AG04449 (cell line): ENCODE data around the genes EDC3, LMAN1L and MPI.

GRCh38 chr15:74588317-74588957 lies 27.2 kb upstream of the CLK3 start:
- RRBS = no CpG with 5 or more reads among the region's 11 CpGs

GRCh38 chr15:74597933-74599198 lies 17.3 kb upstream of the CLK3 start:
- RRBS = 11% methylated on average over 12 of the region's 44 CpGs

DNA sequence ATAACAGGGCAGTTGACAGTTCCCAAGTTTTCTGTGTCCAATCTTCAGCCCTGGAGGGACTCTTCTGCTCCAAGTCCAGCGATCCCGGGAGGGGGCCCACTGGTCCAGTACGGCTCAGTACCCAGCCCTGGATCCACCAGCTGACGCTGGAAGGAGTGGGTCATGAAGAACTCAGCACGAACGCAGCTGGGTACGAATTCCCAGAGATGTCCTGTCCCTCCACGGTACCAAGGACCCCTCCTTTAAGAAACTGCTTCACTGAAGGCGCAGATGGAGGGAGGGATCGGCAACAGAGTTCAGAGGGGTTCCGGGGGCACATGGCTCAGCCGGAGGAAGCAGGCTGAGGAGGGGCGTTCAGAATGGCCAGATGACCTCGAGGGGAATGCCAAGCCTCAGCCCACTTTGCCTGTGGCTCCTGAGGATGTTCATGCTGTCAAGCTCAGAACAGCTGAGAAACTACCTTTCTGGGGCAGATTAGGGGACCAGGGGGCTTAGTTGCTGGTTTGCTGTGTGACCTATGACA lies 16.4 kb upstream of the CLK3 start:
- RRBS = no CpG with 5 or more reads among the region's 14 CpGs

DNA sequence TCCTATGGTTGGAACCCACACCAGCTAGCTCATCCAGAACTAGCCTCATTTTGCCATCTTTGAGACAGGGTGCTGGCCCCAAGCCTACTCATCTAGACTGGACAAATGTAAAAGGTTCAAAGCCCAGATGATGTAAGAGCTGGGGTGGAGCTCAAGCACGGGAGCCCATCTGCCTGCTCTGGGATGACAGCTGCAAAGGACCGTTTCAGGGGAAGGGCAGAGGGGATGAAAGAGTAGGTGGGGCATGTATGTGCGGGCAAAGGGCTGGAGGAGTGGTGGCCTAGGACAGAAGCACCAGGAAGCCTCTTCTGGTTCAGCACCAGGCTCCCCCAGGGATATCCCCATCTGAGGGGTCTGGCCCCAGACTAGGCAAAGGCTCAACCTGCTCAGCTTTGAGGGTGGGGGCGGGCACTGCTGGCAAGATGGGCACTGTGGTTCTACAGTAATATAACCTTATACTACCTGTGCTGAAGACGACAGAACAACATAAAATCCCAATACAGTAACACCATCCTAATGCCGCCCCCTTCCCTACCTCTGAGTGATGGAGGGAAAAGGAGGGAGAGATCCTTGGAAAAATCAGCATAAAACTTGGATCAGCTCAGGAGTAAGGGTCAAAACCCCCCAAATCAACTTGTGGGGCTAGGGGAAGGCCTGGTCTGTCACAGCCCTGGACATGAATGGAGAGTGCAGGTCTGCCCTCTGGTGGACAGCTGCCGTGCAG lies 16.0 kb downstream of the CLK3 start:
- RRBS = no CpG with 5 or more reads among the region's 7 CpGs

- RRBS = no CpG with 5 or more reads among the region's 13 CpGs
These were observed 24.5 kb downstream of the EDC3 start for GRCh38 chr15:74670935-74672018.

DNA sequence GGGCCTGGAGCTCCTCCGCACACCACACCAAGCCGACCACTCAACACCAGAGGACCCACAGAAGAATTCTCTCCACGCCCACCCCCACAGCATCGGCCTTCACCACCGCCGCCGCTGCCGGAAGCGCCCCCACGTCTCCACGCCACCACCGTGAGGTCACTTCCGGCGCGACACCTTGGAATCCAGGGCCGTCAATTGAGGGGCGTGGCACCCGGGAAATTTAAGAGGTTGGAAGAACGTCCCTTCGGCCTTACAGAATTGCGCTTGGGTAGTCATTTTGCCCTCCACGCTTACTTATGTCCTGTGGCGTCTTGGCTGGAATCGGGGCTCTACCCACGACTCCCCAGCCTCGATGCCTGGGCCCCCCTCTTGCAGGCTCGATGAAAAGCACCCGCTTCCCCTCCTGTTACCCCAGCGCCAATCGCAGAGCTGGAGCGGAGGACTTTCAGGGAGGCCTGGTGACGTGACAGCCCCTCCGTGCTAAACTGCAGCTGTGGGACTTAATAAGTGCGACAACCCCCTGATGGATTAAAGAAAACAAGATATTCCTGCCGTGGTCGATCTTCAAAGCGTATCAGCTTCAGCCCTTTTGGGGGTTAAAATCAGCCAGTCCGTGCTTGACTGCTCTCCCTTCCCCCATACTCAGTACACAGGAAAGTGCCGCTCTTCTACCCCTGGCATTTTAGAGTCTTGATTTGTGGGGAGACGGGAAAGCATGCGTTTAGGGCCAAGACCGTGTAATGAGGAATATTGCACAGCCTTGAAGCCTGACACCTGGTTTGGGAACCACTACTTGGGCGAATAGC lies at the start of gene EDC3:
TSS of gene EDC3 (minus strand) at position 133 of the 806 bp plus-strand sequence.
- RRBS = 2% methylated on average over 11 of the region's 43 CpGs

DNA sequence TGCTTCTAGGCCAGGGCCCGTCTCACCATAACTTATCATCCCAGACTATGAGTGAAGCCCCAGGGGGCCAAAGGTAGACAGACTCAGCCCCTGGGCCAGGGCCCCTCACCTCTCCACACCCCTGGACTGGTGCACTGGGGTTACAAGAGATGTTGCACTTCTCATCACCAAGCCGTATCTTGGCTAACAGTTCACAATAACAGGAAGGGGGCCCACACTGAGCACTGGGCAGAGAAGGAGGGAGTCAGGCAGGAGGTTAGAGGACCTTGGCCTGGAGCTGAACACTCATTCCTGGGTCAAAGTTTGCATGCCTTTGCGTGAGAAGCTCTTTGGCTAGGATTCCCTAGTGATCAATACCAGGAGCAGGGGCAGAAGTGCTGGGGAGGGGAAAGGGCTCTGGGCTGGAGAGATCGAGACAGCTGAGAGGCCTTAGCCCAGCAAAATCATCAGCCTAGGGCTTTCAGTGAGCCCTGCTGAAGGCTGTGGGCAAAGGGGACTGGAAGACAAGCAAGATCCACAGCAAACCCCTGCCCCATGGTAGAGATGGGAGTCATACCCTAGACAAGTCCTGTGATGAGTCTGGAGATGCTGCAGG lies 5.6 kb upstream of the CYP1A1 start:
- RRBS = no CpG with 5 or more reads among the region's 4 CpGs

- RRBS = 6% methylated on average over 1 of the region's 6 CpGs
These were observed 1.9 kb downstream of the CSK start for GRCh38 chr15:74783749-74784230.

DNA sequence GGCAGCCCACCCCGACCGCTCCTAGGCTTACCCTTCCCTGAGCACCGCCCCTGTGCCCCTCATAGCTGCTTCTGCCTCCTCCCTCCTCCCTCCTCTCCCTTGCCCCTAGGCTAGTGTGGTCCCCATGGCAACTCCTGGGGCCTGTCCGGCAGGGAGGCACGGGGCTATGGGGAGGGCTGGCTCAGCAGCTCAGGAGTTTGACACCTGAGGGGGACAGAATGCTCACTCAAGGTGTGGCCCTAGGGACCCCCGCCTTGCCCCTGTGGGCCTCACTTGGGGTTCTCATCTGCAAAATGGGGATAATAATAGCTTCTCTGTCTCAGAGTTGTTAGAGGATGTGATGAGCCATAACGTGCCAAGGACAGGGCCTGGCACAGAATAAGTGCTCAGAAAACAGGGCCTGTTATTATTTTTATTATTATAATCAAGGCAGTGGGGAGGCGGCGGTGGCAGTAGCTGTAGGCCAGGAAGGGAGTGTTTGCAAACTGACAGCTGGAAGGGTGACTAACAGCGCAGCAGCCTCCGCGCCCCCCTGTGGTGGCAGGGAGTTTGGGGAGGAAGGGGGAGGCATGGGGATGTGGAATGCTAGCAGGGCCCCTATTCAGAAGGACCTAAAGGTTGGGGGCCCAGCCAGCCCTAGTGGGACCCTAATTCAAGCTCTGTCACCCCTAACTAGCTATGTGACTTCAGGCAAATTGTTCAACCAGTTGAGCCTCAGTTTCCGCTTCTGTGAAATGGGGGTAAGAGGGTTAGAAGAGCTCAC lies 11.6 kb downstream of the CSK start:
- RRBS = no CpG with 5 or more reads among the region's 13 CpGs

DNA sequence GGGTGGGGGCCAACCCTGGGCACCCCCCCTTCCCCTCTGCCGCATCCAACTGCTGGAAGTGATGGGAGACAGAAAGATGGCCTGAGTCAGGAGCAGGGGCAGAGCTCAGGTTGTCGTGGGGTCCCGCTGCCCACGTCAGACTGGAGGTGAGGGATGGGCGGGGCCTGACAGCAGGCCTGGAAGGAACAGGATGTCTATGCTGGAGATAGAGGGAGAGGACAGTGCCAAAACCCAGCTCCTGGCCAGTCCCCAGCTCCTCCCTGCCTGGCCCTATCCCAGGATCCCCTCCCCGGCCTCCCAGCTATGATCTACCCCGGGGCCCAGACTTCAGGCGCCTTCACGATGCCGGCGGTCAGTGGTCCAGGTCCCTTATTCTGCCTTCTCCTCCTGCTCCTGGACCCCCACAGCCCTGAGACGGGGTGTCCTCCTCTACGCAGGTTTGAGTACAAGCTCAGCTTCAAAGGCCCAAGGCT lies at the start of gene LMAN1L:
TSS of gene LMAN1L (plus strand) at position 323 of the 473 bp plus-strand sequence.
- RRBS = no CpG with 5 or more reads among the region's 13 CpGs

- RRBS = no CpG with 5 or more reads among the region's 9 CpGs
These were observed 1.0 kb downstream of the ULK3 start for GRCh38 chr15:74841965-74842264.

DNA sequence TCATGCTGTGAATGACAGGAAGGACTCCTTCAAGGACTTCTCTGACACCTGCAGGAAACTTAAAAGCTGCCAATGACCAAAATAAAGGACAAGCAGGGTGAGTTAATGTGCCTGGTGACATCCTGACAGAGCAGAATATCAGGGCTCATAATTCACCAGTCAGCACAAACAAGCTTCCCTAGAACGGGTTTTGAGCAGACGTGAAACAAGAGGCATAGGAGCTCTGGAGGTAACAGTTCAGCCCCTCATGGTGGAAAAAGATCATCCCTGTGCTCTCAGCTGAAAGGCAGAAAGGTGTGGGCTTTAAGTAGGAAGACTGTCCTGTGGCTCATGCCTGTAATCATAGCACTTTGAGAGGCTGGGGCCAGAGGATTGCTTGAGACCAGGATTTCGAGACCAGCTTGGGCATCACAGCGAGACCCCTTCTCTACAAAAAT lies 2.3 kb downstream of the SCAMP2 start:
- RRBS = no CpG with 5 or more reads among the region's 4 CpGs

GRCh38 chr15:74889694-74891041 lies at the start of gene MPI:
TSS of gene MPI (plus strand) at chr15:74890042.
- RRBS = 3% methylated on average over 20 of the region's 51 CpGs

- RRBS = 1% methylated on average over 7 of the region's 48 CpGs
These were observed 431 bp downstream of the FAM219B start for GRCh38 chr15:74906110-74906730.

DNA sequence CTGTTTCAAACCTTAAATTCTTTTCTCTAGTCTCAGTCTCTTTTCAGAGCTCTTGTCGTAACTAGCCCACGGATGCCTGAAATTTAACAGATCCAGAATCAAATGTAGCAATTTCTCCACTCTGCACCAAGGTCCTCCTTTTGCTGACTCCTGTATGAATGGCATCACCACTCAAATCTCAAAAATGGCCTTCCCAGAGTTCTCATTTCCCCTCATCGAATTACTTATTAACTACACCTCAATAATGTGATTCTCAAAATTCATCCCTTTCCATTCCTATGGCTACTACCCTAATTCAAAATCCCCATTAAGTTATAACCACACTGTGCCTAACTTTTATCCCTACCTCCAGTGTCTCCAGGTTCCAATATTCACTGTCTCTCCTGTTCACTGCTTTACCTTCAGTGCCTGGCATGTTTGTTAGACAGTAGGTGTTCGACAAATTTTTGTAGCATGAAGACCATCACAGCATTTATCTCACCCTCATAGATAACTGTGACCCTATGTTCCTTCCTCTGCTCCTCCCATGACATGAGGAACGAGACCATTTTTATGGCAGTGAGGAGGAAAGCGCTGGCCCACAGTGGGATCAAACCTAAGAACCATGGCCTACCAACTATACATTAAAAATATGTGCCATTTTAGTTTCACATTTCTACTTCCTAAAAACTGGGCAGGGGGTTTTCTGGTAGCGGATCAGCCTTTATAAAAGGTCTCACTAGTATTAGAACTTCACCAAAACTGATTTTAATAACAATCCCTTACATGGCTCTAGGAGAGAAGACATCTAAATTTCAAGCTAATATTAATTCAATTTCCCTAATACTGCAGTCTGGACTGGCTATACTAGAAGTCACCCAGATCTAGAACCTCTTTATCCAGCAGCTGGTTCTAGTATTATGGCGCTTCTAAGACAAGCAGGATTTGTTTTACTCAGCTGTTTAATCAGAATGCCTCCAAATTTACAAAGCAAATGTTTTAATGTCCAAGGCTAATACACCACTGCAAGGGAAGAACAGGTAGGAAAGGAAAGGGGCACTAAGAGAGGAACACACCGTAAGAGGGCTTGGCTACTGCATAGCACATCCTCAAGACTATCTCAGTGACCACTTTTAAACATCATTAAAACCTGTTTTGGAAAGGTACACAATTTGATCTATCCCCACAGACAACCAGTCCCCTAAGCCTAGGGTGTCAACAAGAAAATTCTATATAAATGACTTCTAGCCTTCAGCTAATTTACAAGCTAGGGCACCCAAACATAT lies 12.6 kb upstream of the FAM219B start:
- RRBS = no CpG with 5 or more reads among the region's 9 CpGs

DNA sequence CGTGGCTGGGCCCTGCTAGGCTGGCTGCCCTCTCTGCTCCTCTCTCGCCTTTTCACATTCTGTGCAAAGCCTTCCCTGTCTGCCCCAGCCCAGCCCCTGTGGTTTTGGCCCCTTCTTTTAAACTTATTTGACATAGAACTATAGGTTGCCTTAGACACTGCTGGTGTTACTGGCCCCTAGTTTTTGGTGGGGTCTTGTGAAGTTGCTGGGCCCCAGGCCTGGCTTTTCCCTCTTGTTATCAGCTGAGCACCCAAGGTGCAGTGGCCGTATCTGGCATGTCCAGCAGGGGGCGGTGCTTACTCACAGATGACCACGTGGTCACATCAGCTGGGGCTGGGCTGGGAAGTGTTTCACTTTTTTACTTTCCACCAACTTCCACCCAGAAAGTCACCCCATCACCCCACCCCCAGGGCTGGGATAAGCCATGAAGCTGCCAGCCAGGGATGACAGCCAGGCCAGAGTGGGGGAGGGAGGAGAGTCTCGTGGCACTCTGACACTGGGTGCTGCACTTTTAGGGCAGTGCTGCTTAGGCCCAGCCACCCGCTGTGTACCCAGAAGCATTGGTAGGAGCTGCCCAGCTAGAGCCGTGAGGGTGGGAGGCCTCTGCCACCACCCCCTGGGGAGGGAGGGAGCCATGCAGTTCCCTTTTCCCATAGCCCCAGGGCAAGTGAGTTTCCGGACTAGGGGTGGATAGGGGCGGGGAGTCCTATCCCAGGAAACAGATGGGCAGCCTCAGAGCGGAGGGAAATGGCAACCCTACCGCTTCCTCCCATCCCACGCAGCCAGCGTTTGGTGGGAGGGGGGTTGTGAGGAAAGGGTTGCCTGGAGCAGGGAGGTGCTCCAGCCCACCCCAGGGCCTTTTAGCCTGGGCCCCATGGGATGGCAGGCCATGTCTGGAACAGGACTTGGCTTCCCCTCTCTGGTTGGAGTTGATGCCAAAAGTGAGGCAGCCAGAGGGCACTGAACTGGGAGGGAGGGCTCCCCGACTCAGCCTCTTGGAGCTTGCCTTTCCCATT lies 6.1 kb downstream of the PPCDC start:
- RRBS = no CpG with 5 or more reads among the region's 15 CpGs

GRCh38 chr15:75043505-75044483 lies 20.4 kb downstream of the PPCDC start:
- RRBS = 42% methylated on average over 5 of the region's 25 CpGs

GRCh38 chr15:75067160-75067476 lies 43.7 kb downstream of the PPCDC start:
- RRBS = no CpG with 5 or more reads among the region's 3 CpGs

- RRBS = no CpG with 5 or more reads among the region's 8 CpGs
These were observed 45.0 kb upstream of the C15orf39 start for GRCh38 chr15:75156578-75157197.